Spleen (tissue), 7 donors: ENCODE results near the genes PLA2G15 and VPS4A.

DNA sequence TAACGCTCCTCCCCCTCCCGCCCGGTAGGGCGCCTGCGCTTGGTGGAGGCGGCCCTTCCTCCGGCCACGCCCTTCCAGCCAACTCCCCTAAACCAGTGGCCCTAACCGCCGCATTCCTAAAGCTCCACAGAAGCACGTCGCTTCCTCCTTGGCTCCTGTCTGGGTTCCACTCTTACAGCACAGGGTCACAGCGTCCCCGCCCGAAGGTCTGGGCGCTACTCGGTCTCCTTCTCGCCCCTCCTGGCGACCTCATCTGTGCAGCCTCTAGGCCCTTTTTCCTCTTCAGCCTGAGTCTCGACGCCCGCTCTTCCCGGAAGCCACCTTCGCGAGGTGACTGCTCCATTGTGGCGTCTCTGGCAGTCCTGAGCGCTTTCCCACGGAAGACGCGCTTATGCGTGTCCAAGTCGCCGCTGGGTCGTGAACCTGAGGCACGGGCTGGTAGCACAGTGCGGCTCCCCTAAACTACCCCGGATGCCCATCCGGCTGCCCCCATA, 1.9 kb upstream of the ESRP2 start:
- PRO-cap, 4 experiments = peak in 4 of 4 experiments; most common plus-strand start position 113 of the sequence (in 3)
- RAMPAGE, long total RNA, 4 experiments = no peak in any of the 4 experiments

GRCh38 chr16:68245025-68245640, at the start of gene PLA2G15:
PLA2G15 (plus strand) TSS chr16:68245373.
- PRO-cap, 4 experiments = peak in 4 of 4 experiments; most common plus-strand start chr16:68245373 (in 4); most common minus-strand start chr16:68245176 (in 3)
- RAMPAGE, long total RNA, 4 experiments = start-site peak on the plus strand in 4 of 4 experiments, at chr16:68245369-68245410 at its widest, 34 to 110 reads per replicate; start-site peak on the minus strand in 3 of 4 experiments, at chr16:68245163-68245194 at its widest, 6 to 32 reads per replicate

DNA sequence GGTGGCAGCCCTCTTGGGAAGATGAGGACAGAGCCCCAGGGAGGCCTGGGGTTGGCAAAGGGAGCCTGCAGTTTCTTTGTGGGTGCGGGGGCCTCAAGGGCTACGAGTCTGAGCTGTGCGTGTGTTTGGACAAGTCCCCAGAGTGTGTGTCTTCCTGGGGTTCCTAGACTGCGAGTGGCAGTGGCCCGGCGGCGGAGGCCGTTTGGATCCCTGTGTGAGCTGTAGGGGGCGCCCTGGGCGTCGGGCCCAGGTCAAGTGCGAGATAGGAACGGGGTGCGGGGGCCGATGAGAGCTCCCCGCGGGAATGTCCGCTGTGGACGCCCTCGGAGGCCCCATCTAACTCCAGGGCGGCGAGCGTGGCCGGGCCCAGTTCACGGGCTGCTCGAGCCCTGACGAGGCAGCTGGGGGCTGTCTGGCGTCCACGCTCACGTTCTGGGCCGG, 367 bp upstream of the SLC7A6 start:
- PRO-cap, 4 experiments = peak in 4 of 4 experiments; most common plus-strand start position 249 of the sequence (in 2); most common minus-strand start position 176 of the sequence (in 3)
- RAMPAGE, long total RNA, 4 experiments = no peak in any of the 4 experiments

- PRO-cap, 4 experiments = no peak in any of the 4 experiments
- RAMPAGE, long total RNA, 4 experiments = no peak in any of the 4 experiments
Measured at GRCh38 chr16:68302392-68302983, 8.3 kb downstream of the SLC7A6OS start.

- PRO-cap, 4 experiments = no peak in any of the 4 experiments
- RAMPAGE, long total RNA, 4 experiments = no peak in any of the 4 experiments
Measured at GRCh38 chr16:68486496-68487398, 38.4 kb upstream of the SMPD3 start.

- PRO-cap, 4 experiments = peak in 1 of 4 experiments; most common plus-strand start chr16:68543863 (in 1)
- RAMPAGE, long total RNA, 4 experiments = no peak in any of the 4 experiments
Measured at GRCh38 chr16:68543739-68543978, 4.6 kb downstream of the ZFP90 start.

DNA sequence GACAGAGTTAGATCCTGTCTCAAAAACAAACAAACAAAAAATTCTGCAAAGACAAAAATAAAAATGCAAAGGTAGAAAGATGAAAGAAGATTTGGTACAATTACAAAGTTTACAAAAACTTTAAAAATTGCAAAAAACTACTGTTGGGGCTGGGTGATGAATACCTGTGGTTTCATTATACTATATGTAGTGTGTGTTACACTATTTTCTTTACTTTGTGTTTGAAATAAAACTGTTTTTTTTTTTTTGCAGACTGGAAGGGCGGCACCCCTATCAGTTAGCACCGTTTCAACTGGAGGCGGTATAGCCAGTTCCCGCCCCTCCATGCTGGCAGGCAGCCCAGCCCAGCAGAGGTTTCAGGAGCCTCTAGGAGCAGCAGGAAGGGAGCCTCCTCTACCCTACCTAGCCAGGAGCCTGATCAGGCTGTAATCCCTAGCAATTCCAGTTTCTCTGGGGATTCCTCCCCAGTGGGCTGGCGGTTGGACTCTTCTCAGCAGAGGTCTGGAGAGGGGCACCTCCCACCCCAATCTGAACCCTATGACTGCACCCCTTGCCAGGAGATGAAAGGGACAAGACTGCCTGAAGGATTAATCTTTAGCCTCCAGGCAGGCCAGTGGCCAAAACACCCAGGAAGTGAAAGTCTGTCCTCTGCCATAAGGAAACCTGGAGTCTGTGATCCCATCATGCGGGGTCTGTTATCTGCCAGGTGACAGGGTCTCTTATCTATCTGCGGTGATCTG, 5.1 kb upstream of the CDH1 start:
- PRO-cap, 4 experiments = no peak in any of the 4 experiments
- RAMPAGE, long total RNA, 4 experiments = no peak in any of the 4 experiments

- PRO-cap, 4 experiments = peak in 1 of 4 experiments; most common plus-strand start chr16:68770963 (in 1)
- RAMPAGE, long total RNA, 4 experiments = no peak in any of the 4 experiments
Measured at GRCh38 chr16:68770306-68771060, 33.4 kb downstream of the CDH1 start.

DNA sequence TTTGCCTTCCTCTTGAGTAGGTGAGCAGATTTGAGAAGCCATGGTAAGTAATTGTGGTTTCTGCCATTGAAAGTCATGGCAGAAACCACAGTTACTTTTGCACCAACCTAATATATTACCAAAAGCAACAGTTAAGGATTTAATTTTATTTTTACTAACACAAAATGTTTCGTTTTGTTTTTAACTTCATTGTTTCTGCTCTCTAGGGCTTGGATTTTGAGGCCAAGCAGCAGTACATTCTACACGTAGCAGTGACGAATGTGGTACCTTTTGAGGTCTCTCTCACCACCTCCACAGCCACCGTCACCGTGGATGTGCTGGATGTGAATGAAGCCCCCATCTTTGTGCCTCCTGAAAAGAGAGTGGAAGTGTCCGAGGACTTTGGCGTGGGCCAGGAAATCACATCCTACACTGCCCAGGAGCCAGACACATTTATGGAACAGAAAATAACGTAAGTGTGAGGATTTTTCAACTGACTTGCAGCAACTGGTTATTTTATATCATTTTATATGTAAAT, 28.0 kb upstream of the TANGO6 start:
- PRO-cap, 4 experiments = no peak in any of the 4 experiments
- RAMPAGE, long total RNA, 4 experiments = no peak in any of the 4 experiments

DNA sequence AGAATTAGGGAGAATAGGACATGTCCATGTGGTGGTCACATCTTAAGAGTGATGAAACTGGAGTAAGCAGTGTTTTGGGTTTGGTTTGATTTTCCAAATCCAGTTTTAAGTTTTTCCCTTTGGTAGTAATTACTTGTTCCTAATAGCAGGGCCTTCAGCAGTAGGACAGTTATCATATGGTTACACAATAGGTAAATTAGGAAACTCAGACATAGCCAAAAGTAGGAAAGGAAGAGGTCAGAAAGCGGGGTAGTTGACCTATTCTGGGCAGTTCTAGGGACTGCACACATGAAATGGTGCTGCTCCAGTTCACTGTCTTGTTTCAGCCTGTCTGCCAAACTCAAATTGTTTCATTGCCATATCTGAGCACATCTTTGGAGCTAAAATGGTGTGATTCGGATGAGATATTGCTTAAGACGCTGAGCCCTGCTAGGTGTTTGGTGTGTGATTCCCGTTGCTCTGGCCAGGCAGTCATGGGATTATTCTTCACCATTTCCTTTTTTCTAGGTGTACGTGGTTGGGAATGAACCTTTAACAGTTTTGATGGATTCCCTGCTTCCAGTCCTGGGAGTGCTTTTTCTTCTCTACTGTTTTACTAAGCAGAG, 56.7 kb downstream of the TANGO6 start:
- PRO-cap, 4 experiments = no peak in any of the 4 experiments
- RAMPAGE, long total RNA, 4 experiments = no peak in any of the 4 experiments

DNA sequence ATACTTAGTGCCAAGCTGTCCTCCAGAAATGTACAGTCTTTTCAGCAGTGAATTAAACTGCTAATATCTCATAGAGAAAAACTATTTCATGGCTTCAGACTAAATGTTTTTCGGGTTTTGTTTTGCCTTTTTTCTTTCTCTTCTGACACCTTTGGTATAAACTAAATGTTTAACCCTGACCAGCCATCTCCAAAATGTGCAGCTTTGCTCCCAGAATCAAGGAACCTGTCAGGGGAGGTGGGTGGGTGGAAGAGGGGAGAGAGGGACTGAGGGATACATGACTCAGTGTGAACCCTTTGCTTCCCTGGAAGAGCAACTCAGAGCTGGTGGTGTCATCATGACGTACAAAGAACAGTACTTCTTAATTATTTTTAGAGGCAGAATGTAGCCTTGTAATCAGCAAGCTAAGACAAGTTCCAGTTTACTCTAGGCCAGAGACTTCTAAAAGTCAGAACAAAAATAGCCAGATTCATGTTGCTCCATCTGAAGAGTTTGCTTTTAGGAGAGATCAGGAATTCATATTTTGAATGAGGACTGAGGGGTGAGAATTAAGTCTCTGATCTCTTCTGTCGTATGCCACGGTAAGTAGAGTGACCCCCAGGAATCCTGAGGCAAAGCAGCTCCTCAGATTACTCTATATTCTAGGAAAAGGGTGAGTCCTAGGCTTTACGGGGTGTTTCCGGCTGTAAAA, 119.6 kb upstream of the HAS3 start:
- PRO-cap, 4 experiments = no peak in any of the 4 experiments
- RAMPAGE, long total RNA, 4 experiments = no peak in any of the 4 experiments

GRCh38 chr16:69116056-69116706, 10.7 kb downstream of the HAS3 start:
- PRO-cap, 4 experiments = no peak in any of the 4 experiments
- RAMPAGE, long total RNA, 4 experiments = no peak in any of the 4 experiments

GRCh38 chr16:69216092-69216697, 29.2 kb downstream of the SNTB2 start:
- PRO-cap, 4 experiments = no peak in any of the 4 experiments
- RAMPAGE, long total RNA, 4 experiments = no peak in any of the 4 experiments

GRCh38 chr16:69302115-69302774, 8.9 kb upstream of the VPS4A start:
- PRO-cap, 4 experiments = no peak in any of the 4 experiments
- RAMPAGE, long total RNA, 4 experiments = no peak in any of the 4 experiments

- PRO-cap, 4 experiments = peak in 4 of 4 experiments; most common plus-strand start chr16:69311357 (in 3); most common minus-strand start chr16:69311741 (in 3)
- RAMPAGE, long total RNA, 4 experiments = no peak in any of the 4 experiments
Measured at GRCh38 chr16:69311174-69312262, at the start of gene VPS4A. VPS4A (plus strand) TSS chr16:69311350.

GRCh38 chr16:69407655-69408135, 16.7 kb upstream of the CYB5B start:
- PRO-cap, 4 experiments = no peak in any of the 4 experiments
- RAMPAGE, long total RNA, 4 experiments = no peak in any of the 4 experiments

GRCh38 chr16:69564727-69565326, 939 bp upstream of the NFAT5 start:
- PRO-cap, 4 experiments = no peak in any of the 4 experiments
- RAMPAGE, long total RNA, 4 experiments = no peak in any of the 4 experiments

GRCh38 chr16:69609438-69610450, 44.0 kb downstream of the NFAT5 start:
- PRO-cap, 4 experiments = no peak in any of the 4 experiments
- RAMPAGE, long total RNA, 4 experiments = start-site peak on the plus strand in 1 of 4 experiments, at chr16:69609893-69609988 at its widest, 11 reads per replicate

DNA sequence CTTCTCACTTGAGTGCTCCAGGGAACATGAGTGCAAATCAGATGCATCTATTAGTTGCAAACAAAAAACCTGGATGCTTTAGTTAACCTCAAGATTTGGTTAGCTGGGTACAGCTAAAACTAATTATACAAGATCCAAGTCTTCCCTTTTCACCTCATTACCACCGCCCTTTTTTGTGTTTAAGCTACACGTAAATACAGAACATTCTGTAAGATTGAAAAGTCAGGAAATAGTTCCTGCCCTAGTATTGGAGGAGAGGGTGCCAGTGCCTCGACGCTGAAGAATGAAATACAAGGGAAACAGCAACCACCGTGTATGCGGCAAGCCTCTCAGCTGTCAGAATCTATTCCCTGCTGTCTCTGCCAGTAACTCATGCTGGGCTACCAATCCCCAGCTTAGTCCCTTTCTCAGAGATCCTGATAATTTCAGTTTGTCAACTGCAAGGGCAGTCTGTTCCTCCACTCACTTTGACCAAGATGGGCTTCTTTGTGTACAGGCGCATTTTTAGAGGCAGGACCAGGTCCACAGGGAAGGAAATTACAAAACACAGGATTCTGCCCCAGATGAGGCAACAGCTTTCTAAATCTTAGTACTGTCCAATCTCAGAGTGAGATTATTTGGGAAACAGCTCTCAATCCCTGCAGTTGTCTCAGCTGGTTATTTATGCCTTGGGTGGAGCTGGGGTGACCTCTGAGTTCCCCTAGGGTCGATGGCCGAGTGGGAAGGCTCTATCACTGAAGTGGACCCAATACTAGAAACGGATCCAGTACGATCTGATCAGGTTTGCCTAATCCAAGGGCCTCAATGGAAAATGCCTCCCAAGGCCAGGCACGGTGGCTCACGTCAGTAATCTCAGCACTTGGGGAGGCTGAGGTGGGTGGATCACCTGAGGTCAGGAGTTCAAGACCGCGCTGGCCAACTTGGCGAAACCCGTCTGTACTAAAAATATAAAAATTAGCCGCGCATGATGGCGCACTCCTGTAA, 1.3 kb downstream of the NQO1 start:
- PRO-cap, 4 experiments = no peak in any of the 4 experiments
- RAMPAGE, long total RNA, 4 experiments = no peak in any of the 4 experiments

- PRO-cap, 4 experiments = no peak in any of the 4 experiments
- RAMPAGE, long total RNA, 4 experiments = no peak in any of the 4 experiments
Measured at GRCh38 chr16:69859550-69860198, 91.5 kb upstream of the CLEC18A start.